GM12892 (cell line): ENCODE results near the gene EFR3B.

DNA sequence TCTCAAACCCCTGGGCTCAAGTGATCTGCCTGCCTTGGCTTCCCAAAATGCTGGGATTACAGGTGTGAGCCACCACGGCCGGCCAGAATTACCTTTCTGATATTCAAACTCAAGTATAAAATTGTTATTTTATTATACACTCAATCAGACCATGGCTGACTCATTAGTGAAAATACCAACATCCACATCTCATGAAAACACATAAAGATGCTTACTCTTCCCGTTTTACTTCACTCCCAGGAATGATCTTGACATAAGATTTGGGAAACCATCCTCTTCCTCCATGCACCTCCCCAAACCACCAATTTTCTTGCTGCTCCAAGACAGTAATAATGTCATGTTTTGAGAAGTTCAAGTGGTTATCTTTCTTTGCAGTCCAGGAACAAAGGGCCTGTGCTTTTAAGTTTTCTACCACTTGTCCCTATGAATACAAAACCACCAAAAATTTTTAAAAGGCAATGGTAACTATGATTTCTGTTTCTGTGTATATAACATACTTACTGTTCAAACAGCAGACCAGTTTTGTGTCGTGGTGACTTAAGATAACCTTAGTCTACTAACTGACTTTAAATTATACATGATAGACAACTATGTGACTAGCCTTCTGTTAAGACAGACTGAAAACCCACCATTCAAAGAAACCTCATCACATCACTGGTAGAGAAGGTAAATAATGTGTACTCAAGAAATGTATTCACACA is 83.0 kb downstream of the FAM228A start:
- RRBS, result no CpG with 5 or more reads among the region's 4 CpGs

GRCh38 chr2:24276378-24276992 is 83.9 kb downstream of the ITSN2 start:
- RRBS, result no CpG with 5 or more reads among the region's 4 CpGs

DNA sequence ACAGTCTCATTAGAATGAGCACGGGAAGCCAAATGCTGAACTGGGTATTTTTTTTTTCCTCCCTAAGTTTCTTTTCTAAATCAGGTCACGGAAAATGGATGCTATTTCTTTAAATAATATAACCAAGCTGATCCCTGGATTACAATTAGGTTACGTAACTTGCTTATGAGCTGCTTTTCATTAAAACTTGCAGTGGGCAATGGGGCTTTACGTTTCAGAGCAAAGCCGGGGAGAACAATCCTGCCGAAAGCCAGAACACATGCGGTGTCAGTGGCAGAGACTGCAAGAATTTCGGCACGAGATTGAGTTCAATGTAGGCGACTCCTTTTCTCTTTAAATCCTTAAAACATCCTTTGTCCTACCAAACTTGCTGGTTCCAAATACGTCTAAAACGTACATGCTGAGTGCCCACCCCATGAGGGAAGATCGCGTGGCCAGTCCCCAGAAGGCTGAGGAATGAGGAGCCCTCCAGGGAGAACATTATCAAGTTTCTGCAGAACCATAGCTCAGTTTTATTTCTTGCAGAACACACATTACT is 36.8 kb upstream of the NCOA1 start:
- RRBS, result no CpG with 5 or more reads among the region's 14 CpGs

- RRBS, result under 1% methylated on average over 23 of the region's 44 CpGs
Measured at GRCh38 chr2:24490458-24491065, 492 bp upstream of the NCOA1 start.

DNA sequence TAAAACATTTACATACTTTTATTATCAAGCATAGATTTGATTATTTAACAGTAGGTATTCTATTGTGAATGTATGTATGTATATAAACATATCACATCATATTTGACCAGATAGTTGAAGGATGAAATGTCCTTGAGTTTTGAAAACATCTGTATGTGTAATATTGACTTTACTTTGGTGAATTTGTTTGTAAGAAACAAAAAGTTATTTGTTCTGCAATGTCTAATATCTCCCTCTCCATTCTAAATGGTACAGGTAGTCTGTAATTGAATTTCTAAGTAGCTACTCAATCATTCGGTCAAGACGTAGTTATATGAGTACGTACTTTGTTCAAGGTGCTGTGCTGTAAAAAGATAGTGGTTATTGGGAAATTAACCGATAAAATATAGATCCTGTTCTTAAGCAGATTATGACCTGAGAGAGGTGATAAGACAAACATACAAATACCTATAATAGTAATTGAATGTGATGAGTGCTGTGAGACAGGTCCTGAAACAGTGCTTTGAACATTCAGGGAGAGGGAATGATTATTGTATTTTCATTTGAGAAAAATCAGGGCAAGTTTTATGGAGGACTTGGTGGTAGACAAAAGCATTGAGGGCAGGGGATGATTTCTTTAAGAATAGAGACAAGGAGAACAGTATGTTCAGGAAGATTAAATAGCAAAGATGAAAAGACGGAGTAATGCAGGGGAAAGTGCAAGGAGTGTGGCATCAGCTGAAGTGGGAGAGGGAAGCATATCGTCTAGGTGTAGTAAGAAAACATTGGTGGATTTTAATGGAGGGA is 7.1 kb downstream of the NCOA1 start:
- RRBS, result no CpG with 5 or more reads among the region's 6 CpGs

GRCh38 chr2:24625875-24626444 is 134.9 kb downstream of the NCOA1 start:
- RRBS, result no CpG with 5 or more reads among the region's 3 CpGs

DNA sequence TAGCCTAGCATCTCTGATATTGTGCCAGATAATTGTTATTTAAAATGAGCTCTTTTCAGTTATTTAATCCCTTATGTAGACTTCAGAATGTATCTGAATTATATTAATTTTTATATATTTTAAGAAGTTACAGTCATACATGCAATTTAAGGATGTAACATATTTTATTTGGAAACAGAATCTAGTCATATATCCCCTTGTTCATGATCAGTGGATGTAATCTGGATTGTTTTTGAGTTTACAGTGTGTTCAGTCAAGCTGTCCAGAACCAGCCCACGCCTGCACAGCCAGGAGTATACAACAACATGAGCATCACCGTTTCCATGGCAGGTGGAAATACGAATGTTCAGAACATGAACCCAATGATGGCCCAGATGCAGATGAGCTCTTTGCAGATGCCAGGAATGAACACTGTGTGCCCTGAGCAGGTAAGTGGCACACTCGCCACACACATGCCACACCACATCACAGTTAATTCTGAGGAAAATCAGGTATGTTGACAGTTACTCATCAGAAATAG is 35.4 kb downstream of the PTRHD1 start:
- RRBS, result no CpG with 5 or more reads among the region's 4 CpGs

- RRBS, result no CpG with 5 or more reads among the region's 14 CpGs
Measured at GRCh38 chr2:24793792-24794531, 737 bp downstream of the CENPO start.

DNA sequence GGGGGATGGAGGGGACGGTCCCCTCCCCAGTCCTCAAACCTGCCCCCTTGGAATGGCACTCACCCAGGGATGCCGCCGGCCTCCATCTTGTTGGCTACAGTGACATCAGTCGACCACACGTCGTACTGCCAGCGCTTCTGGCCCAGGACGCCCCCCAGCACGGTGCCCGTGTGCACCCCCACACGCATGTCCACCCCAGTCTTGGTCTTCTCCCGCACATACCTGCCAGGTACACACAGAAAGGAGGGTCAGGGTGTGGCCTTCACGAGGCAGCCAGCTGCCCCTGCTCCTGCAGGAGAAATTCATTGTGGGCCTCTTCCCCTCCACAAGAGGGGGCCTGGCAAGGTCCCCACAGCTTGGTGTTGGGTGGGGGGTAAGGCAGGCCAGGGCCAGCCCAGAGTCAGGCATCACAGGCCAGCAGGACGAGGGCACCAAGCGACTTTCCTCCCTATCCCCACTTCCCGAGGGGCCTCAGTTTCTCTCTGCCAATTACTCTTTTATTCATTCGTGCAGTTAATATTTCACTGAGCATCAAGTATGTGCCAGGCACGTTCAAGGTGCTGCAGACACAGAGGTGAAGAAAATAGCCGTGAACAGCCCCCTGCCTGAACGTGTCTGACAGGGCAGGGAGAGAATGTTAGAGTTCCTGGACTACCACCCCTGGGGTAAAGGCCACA is 46.7 kb downstream of the CENPO start:
- RRBS, result no CpG with 5 or more reads among the region's 20 CpGs

GRCh38 chr2:24856529-24857338 is 63.3 kb downstream of the ADCY3 start:
- RRBS, result no CpG with 5 or more reads among the region's 13 CpGs

DNA sequence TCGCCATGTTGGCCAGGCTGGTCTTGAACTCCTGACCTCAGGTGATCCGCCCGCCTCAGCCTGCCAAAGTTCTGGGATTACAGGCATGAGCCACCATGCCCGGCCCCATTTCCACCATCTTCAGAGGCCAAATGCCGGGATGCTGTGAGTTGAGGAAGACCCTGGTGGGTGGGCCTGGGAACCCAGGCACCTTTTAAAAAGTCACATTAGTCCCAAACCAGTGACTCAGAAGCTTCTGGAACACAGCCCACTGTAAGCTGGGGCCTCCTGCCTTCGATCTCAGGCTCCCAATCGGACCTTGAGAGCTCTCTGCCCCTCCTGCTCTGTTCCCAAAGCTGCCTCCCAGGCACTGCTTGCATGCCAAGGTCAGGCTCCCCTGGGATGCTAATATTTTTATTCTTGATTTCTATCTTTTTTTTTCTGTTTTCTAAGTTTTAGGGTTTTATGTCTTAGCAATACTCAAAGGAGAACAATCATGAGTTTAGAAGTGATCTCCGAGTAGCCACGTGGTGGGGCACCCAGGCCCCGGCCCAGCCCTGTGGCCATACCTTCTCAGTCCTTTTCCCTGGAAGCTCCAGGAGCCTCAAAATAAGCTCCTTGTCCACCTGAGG is 4.2 kb downstream of the ADCY3 start:
- RRBS, result no CpG with 5 or more reads among the region's 10 CpGs

GRCh38 chr2:24918499-24919527 is 1.2 kb downstream of the ADCY3 start:
- RRBS, result 82% methylated on average over 7 of the region's 48 CpGs

GRCh38 chr2:25042021-25043346 is at the start of gene EFR3B:
Gene EFR3B (plus strand): TSS chr2:25042076.
- RRBS, result 1% methylated on average over 49 of the region's 120 CpGs

- RRBS, result 34% methylated on average over 14 of the region's 49 CpGs
Measured at GRCh38 chr2:25161490-25161956, 6.9 kb downstream of the POMC start.

- RRBS, result no CpG with 5 or more reads among the region's 20 CpGs
Measured at GRCh38 chr2:25228868-25229791, 60.8 kb upstream of the POMC start.

DNA sequence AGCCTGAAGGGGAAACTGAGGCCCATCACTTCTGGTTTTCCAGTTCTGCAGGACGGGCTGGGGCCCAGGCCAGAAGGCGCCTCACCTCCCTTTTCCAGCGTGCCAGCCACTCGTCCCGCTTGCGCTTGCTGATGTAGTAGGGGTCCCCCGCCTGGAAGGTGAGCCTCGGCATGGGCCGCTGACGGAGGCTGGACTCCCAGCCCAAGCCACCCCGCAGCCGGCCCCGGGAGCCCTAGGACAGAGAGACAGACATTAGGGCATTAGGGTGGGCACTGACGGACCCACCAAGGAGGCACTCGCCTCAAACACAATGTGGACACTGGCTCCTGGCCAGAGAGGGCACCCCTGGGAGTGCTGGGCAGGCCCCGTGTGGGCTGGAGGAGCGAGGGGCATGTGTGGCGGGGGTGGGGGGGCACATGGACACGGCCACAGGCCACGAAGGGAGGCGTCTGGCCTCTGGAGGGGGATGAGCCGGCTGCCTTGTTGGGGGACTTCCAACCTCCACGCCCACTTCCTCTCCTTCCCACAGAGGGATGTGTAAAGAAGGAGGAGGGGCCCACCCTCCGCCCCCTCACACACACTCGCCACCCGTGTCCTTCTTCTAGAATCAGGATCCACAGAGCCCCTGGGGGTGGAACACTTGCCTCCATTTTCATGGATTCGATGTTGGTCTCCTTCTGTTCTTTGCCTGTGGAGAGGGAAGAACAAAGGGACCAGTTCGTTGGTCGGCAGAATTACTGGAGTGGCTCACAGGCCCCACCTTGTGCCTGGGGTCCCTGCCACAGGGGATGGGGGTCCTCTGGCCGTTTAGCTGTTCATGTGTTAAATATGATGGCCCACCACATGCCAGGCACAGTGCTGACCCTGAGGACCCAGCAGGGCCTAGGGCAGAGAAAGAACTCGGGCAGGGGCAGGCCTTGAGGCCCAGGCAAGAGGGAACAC is 66.6 kb downstream of the DNMT3A start:
- RRBS, result no CpG with 5 or more reads among the region's 31 CpGs

GRCh38 chr2:25277005-25277707 is 64.6 kb downstream of the DNMT3A start:
- RRBS, result 14% methylated on average over 26 of the region's 56 CpGs

GRCh38 chr2:25279052-25279797 is 62.5 kb downstream of the DNMT3A start:
- RRBS, result no CpG with 5 or more reads among the region's 14 CpGs

- RRBS, result no CpG with 5 or more reads among the region's 21 CpGs
Measured at GRCh38 chr2:25294491-25295673, 46.8 kb downstream of the DNMT3A start.

DNA sequence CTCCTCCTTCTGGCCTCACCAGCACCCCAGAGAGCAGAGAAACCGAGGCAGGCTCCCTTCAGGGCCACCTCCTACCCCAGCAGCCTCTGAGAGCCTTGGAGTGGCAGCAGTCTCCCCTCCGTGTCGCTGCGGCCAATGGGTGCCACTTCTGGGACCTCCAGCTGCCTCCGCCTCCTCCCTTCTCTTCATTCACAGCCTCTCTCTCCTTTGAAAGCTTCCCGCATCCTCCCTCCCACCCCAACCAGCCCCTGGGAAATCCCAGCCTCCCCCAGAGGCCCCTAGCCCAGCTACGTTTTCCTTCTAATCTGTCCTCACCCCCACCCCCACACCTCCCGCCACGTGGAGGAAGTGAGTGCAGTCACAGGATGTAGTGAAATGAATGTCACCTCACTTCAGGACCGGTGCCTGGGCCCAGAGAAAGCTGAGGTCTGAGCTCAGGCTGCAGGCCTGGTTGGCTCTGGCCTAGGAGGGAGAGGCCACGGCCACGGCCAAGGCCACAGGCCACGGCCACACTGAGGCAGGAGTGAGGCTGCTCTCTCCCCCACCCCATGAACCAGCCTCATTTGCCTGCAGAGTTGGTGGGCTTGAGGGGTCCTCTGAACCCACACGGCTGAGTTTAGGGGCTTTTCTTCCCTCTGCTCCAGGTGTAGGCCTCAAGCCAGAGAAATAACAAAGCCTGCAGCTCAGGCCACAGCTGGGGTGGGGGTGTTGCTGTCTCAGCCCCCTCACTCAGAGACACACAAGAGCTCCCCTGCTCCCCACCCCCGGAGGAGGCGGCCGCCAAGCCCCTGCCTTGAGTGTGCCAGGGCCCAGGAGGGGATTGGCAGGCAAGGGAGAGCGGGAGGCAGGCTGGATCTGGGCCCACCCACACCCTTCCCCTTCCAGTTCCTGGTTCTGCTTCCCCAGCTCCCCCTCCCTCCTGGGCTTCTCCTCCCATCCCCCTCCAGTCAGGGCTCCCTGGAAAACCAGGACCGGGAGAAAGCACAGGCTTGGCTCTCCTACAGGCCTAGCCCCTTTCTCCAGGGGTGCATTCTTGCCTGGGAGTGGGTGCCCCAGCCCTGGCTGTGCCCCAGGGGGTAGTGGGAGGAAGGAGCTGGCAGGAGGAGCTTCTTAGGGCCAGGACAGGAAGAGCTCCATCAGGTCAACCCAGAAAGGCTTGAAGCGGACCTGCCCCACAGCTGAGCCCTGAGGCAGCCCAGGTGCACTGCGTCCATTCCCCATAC is 27.1 kb downstream of the DNMT3A start:
- RRBS, result no CpG with 5 or more reads among the region's 21 CpGs